Cardiac septum (tissue), 1 donor: ENCODE results near the genes PLPPR5, S1PR1 and AMY2B.

DNA sequence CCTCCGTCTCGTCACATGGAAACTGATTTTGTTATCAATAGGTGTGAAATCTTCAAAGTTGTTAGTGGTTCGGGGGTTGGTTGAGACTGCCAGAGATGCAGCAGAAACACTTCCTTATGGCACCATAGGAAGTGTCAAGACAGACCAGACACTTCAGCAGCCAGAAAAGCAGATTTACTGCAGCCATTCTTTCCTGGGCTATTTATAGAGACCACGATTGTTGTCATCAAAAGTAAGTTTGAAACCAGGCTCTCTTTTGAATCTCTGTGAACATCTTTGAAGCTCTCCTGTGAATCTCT lies 150.5 kb downstream of the PLPPR5 start:
- PRO-cap = no peak

DNA sequence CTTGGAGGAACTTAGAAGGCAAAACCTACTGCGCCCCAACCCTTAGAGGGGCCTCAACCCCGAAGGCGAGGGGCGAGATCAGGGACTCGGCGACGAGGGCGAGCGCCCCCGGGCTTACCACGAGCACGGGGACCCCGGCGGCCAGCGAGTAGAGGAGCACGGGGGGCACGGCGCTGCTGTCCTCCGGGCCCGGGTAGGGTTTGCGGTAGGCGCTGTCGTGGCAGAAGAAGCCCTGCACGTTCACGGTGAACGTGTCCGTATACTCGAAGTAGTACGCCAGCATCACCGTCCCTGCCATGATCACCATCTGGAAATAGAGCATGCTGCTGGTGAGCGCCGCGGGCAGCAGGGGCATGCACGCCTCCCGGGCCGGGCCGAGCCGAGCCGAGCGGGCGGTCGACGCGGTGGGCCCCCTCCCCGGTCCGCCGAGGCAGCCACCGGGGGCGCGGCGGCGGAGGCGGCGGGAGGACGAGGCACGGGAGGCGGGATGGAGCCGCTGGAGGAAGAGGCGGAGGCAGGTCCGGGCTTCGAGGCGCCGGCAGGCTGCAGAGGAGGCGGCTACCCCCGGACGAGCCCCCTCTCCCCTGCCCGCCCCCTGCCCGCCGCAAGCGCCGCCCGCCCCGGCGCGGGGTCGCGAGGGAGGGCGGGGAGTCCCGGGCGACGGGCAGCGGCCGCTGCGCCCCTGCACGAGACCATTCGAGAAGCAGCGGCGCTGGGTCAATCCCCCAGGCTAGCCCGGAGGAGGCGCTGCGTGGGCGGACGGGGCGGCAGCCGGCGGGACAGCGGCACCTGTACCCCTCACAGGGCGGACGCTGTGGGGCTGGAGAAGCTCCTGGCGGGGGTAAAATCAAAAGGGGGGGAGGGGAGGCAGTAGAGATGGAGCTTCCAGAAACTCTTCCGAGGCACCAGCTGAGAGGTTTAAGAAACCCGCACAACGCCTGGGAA lies at the start of gene PLPPR5:
Gene PLPPR5, minus strand, starts transcription at position 545 of the 945 bp plus-strand sequence.
- PRO-cap = no peak

DNA sequence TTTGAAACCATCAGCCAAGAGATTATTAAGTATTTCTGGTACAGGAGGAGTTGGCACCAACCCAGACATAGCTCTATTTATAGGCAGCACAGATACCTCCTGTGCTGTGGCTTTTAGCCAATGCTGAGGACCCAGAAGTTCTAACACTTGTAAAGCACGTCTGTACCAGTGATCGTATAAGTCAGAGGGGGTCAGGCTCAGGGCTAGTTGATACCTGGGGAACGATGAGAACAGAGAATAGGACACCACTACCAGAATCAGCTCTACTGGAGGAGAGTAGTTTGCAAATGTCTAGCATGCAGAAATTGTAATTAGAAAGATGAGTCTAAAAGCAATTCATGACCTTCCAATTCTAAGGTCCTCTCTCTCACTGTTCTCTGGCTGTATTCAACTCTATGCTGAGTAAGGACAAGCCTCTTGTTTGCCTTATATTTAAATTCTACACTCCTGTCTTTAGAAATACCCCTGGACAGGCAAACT lies 96.8 kb upstream of the PALMD start:
- PRO-cap = no peak

DNA sequence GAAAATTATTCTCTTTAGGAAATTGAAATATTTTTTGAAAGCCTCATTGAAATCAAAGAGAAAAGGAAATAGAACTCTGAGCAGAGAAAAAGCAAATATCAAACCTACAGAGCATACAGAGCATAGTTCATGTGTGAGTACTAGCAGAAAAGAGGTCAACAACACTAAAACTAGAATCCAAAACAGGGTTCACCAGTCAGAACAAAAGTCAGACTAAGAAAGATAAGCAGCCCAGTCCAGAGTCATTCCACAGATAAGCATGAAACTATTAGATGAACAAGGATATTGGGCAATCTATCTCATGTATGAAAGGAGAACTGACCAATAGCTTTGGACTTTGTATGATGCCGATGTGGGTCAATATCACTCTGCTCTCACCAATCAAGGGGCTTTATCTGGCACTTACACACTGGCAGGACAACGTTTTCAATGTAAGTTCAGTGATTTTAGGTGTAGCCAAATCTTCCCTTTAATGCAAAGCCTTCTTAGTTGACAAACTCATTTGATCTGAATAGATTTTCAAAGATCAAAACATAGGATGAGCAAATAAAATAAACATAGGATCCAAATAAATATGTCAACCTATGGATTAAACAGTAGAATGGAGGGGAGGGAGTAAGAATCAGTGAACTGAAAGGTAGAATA lies 79.2 kb upstream of the PALMD start:
- PRO-cap = no peak

DNA sequence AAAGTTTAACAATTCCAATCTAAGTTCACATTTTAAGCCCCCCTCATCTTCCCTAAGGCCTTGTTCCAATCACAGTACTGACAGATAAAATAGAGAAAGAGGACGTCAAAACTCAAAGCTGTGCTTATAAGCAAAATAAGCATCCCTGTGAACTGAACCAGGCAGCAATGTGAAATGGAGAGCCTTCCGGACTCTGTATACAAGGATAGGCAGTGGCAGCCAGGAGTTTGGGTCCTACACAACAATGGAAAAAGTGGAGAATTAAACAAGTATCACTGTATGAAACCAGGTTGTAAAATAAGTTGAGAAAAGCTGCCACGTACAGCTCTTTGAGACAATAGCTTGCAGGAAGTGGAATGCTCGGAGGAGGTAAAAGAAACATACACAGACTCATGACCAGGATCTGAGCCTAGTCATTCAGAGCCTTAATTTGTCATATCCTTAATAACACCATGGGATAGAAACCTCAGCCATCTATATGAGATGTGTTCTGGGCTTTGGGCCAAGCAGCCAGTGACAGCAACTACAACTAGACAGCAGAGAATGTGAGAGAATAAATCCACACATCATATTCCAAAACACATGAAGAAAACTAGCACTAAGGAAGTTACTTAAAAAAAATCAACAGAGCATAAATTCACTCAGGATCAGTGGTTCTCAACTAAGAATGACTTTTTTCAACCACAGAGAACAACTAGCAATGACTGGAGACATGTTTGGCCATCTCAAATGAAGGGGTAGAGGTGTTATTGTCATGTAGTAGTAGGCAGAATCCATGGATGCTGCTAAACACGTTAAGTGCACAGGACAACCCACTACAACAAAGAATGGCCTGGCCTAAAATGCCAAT lies 55.1 kb upstream of the PALMD start:
- PRO-cap = no peak

DNA sequence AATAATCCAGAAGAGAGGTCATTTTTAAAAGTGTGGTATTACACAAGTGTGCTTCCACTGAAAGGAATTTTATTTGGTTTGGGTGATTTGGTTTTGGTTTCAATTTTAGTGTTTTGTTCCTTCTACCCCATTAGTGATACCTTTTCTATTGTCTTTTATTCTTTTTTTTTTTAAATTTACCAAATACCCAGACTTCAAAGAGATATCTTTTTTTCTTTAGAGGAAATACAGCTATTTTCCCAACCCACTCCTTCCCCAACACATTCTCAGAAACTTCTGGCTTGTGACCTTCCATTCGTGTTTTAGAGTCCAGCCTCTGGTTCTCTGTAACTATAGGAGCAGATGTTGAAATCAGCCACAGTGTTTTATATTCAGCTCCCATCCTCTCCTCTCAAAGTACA lies 42.1 kb upstream of the PALMD start:
- PRO-cap = no peak

- PRO-cap = no peak
These were observed 17.9 kb downstream of the FRRS1 start for GRCh38 chr1:99748362-99749089.

- PRO-cap = no peak
These were observed 17.5 kb upstream of the MFSD14A start for GRCh38 chr1:100020295-100020881.

DNA sequence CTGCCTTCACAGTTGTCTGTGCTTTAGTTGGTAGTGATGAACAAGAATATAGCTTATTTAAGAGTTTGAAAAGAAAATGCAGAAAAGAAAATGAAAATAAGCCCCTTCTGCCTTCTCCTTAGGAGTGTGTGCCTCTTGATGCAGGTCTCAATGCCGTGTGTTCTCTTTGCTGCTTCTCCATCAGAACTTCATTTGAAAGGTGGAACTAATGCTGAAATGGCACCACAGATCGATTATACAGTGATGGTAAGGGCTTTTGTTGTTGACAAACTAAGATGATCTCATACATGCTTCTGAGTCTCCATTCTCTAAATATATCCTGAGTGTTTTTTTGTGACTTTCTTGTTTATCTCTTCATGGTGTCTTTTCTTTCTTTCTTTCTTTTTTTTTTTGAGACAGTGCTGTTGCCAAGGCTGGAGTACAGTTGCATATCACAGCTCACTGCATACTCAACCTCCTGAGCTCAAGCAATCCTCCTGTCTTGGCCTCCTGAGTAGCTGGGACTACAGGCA lies 4.5 kb downstream of the RTCA start:
- PRO-cap = no peak

GRCh38 chr1:100362676-100363839 lies 10.8 kb downstream of the CDC14A start:
- PRO-cap = no peak

DNA sequence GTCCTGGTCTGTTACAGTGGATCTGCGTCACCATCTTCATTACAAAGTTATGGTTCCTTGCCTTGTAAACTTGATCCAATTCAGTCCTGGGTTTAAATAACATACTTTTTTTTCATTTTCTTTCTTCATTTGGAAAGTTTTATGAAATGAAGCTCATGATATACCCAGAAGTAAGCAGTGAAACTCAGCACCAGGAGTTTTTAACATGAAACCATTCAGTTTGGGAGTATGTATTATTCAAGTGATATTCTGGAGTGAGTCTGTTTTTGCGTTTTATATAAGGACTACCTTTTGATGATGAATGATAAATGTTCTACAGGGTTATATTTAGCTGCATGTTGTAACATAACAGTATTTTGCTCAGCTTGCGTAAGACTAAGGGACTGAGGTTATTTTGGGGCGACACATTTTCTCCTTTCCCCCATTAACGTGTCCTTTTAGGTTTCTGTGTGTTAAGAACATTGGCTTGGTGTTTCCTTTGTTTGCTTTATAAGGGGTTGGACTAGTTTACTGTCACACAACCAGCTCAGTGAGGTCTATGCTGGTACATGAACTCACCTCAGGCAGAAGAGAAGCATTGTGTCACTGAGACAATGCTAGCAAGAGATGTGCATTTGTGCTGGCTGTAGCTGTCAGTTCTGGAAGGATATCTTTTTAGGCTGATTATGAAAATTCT lies 62.3 kb downstream of the CDC14A start:
- PRO-cap = no peak

GRCh38 chr1:100445552-100446263 lies 92.2 kb upstream of the GPR88 start:
- PRO-cap = no peak

- PRO-cap = no peak
These were observed 74.4 kb upstream of the S1PR1 start for GRCh38 chr1:101162452-101162753.

GRCh38 chr1:101185104-101185392 lies 51.8 kb upstream of the S1PR1 start:
- PRO-cap = no peak

GRCh38 chr1:101236736-101237351 lies at the start of gene S1PR1:
S1PR1 (plus strand) TSS chr1:101237019.
- PRO-cap = bidirectional peak, plus-strand start at chr1:101237019, minus-strand start at chr1:101236814

DNA sequence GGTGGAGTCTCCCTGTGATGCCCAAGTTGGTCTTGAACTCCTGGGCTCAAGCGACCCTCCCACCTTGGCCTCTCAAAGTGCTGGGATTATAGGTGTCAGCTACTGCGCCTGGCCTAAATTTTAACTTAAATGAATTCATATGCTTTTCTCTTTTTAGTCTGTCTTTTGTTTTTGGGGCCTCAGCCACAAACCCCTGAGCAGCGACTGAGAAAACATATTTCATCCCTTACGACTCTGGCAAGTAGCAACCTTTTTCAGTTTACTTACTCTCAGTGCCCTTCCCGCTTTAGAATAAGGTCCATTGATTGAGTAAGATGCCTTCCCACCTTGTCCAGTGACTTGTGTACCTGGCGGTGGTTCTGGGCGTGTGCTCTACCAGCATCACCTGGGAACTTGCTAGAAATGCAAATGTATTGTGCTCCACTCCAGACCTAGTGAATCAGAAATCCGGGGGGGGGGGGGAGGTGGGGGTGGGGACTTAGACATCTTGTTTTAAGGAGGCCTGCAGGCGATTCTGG lies 72.0 kb downstream of the S1PR1 start:
- PRO-cap = no peak

GRCh38 chr1:101846590-101847220 lies 150.0 kb downstream of the OLFM3 start:
- PRO-cap = no peak

- PRO-cap = no peak
These were observed at the start of gene AMY2B for GRCh38 chr1:103571508-103571848. AMY2B (plus strand) TSS chr1:103571589.

DNA sequence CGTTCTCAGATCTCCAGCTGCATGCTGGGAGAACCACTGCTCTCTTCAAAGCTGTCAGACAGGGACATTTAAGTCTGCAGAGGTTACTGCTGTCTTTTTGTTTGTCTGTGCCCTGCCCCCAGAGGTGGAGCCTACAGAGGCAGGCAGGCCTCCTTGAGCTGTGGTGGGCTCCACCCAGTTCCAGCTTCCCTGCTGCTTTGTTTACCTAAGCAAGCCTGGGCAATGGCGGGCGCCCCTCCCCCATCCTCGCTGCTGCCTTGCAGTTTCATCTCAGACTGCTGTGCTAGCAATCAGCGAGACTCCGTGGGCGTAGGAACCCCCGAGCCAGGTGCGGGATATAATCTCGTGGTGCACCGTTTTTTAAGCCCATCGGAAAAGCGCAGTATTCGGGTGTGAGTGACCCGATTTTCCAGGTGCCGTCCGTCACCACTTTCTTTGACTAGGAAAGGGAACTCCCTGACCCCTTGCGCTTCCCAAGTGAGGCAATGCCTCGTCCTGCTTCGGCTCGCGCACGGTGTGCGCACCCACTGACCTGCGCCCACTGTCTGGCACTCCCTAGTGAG lies 914.6 kb downstream of the AMY1C start:
- PRO-cap = no peak

GRCh38 chr1:104932397-104933340 lies 1183.0 kb downstream of the AMY1C start:
- PRO-cap = no peak